Measurements from ENCODE around the gene ELOVL3.

GRCh38 chr10:100100613-100101243, 19.1 kb upstream of the CPN1 start:
- PRO-cap: no peak

DNA sequence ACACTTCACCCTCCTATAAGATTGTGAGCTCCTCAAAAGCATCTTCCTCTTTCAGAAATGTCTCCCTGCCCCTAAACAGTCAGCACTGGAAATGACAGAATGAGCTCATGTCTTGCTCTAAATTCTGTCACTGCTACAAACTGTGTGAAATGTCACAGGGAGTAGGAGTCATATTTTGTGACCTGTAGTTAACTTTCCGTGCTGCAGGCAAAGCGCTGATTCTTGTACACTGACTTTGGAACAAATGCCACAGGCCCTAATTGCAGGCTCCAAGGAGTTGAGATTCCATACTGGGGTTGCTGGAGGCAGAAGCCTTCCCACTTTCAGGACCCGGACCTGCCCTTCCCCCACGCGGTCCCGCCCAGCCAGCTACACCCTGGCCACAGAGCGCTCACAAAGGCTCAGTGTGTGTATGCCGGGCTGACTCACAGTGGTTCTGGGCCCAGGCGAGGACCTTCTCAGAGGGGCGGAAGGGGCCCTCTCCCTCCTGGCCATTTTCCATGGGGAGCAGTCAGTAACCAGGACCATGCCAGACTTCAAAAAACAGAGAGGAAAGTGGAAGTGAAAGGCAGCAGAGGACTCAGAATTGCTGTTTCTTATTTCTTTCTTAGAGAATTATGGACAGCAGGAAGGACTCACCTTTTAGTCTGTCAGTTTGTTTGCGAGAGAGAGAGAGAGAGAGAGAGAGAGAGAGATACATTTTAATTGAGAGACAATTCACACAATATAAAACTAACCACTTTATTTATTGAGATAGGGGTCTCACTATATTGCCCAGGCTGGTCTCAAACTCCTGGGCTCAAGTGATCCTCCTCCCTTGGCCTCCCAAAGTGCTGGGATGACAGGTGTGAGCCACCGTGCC, 24.2 kb downstream of the SCD start:
- PRO-cap: bidirectional peak, plus-strand start at position 404 of the sequence, minus-strand start at position 242 of the sequence

DNA sequence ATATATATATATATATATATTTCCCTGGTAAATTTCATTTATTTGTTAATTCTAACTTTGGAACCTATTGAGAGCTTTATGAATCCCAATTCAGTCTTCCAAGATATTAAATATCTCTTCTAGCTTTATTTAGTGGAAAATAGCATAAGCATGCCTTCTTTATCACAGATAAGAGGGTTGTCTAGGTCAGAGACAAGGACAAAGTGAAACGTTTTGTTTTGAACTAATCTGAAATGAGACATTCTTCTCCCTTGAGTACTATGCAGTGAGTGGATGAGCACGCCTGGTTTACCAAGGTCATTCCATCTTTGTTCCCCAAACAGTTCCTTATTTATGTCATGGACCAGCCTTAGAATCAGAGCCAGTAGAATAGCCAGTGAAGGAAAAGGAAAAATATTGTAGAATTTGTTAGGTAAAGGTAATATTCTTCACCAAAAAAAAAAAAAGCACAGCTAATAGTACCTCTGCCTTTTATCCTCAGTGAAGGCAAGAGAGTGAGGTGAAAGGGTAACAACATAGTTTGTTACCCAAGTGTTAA, 43.8 kb downstream of the SCD start:
- PRO-cap: no peak

GRCh38 chr10:100425252-100425451, 37.7 kb upstream of the WNT8B start:
- PRO-cap: no peak

DNA sequence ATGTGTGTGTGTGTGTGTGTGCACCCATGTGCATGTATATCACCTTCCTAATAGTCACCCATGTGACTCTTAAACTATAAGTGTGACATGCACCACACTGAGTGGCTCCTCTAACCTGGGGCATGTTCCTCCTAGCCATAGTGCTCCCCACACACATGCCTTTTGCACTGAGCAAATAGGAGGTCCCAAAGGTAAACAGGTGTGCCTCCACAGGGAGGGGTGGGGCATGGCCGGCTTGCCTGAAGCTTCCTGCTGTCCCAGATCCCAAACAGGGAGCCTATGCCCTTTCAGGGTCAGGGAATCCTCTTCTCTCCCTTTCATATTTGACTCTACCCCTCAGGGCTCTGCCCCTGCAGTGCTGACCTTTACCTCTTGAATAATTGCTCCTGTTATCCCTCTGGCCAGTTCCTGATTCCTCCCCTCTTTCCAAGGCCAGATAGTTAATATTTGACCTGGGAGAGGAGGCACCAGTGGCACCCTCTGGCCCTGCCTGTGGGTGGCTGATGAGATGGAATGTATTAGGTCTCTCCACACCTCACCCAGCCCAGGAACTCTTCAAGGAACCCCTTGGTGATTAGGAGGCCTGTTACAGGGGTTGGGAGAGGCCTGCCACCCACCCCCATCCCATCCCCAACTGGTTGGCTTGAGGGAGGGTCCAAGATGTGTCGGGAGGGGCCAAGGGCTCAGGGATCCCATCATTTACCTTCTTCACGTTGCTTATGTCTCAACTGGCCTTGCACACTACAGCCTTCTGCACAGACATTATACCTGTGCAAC, 2.0 kb downstream of the SEMA4G start:
- PRO-cap: no peak

DNA sequence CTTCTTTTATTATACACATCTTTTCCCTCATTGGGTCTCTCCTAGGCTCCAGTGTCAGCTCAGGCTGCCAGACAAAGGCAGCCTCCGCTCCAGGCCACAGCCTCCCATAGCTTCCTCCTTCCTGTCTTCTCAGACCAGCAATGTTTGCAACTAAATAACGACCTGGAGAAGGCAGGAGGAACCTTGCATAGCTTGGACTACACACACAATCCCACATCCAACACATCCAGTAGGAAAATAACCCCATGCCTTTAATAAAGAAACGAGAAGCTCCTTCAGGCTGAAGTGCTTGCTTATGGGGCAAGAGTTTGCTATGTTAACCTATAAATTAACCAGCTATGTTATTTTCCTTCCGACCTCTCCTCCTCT, 12.4 kb downstream of the SFXN3 start:
- PRO-cap: no peak

DNA sequence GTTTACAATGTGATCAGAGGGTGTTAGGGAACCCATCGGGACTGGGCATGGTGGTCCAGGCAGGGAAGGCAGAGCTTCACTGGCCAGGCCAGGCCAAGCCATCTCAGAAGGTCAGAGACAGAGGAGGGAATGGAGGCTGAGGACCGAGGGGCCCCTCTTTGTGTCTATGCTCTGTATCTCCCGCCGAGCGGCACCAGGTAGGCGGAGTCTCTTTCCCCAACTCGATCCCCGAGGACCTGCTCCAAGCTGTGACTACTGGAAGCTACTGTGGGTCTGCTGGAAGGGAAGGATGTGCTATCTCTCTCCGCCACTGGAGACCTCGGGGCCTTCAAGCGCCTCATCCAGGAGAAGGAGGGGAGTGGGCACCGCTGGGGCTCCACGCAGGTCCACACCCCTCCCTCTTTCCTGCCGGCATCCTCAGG, 15.1 kb upstream of the KAZALD1 start:
- PRO-cap: no peak

DNA sequence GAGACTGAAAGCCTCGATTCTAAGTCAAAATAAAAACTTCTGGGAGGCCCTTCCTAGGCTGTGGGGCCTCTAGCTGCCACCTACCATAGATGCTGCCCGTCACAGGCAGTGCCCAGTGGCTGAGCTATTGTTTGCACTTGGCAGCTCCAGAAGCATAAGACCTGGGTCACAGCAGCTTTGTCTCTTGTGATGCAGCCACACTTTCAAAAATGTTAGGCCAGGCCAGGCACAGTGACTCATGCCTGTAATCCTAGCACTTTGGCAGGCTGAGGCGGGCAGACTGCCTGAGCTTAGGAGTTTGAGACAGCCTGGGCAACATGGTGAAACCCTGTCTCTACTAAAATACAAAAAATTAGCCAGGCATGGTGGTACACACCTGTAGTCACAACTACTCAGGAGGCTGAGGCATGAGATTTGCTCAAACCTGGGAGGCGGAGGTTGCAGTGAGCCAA, 9.5 kb upstream of the KAZALD1 start:
- PRO-cap: no peak

DNA sequence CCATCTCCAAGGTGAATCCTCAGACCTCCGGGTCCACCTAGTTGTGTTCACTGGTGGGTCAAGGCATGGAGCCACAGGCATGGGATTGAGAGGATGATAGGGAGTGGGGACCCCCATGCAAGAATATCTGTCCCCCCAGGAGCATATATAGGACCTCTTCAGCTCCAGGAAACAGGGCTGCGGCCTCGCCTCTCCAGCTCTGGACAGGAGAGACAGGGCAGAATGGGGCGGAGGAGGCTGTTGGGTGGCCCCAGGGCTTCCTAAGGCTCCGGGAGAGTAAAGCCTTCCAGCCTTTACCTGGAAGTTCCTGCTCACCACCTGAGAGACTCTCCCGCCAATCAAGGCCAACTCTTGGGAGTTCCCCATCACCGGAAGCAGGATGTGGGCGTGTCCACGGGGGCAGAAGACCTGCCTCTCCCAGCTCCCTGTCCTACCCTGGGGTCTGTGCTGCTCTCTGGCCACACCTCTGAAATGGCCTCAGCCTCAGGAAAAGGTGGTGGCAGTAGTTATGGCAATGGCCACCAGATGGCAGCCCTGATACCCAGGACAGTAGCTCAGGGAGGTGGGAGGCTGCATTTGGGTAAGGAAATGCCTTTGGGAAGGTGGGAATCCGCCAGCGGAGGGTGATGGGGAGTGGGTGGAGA, 33.6 kb downstream of the KAZALD1 start:
- PRO-cap: no peak

DNA sequence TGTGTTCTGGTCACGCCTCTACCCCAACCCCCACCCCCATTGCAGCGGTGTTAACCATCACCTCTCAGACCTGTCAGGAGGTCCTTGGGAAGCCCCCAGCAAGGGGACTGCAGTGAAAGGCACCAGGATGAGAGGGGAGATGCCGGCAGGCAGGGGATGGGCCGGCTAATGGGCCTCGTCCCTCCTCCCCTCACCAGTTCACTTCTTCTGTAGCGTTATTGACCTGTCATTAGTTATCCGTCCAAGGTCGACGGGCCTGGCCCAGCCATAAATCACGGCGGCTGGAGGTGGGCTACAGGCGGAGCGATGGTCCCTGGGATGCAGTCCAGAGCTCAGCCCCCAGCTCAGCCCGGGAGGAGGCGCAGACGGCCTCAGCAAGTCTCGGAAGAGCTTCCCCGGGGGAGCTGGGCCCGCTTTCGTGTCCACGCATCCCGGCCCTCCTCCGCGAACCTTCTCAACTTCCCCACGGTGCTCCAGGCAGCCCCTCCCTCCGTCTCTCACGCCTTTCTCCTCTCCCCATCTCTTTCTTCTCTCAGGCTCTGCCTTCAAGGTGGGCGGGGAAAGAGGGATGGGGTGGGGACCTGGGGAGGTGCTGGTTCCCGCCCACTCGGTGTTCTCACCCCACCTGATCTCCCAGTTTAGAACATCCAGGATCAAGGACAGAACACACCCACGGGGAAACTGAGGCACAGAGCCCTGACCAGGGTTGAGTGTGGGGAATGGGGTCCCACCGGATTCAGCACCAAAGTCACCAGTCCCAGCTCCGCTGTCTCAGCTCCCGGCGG, 18.5 kb downstream of the POLL start:
- PRO-cap: unidirectional peak, minus-strand start at position 533 of the sequence

DNA sequence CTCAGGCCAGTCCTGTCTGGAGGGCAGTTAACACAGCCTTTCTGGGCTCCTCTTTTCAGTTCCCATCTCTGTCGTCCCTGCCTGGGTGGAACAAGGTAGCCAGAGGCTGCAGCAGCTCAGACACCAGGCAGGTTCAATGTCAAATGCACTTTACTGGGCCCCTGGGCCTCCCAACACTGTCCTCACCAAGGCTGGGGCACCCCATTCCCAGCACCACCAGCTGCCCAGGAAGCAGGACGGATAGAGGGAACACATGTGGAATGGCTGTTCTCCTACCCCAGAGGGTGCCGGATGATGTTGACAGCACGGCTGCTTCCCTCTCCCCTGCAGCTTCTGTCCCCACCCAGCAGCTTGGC, 9.3 kb downstream of the POLL start:
- PRO-cap: unidirectional peak, minus-strand start at position 220 of the sequence

DNA sequence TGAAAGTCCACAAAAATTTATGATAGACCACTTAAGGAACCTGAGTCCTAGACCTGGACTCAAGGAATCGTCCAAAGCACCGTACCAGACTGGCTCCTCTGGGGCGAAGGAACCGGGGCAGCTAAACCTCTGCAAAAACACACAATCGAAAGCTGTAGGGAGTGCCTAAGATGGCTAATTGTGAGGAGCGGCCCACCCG, 1.1 kb downstream of the FBXW4 start:
- PRO-cap: bidirectional peak, plus-strand start at position 177 of the sequence, minus-strand start at position 100 of the sequence

DNA sequence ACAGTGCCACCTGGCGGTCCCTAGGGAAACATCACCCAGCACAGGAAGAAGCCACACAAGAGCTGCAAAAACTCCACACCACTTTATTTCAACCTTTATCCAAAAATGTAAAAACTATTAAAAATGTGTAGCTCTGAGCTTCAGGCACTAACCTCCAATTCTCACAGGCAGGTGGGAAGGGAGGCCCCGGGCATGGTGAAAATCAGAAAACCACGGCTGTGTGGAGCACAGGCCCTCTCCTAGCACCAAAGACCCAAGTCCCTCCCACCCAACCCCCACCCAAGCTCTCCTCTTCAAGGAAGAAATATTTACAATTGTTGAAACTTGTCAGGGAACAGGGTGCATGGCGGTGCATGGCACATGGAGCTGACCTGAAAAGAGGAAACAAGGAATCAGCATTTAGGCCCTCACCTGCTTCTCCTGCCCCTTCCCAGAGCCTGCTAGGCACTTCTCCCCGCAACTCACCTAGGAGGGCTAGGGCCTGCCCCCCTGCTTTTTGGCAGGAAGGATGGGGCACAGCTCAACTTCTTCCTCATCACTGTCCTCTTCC, 1.9 kb downstream of the NPM3 start:
- PRO-cap: no peak

GRCh38 chr10:101816927-101817932, 1.0 kb downstream of the OGA start:
- PRO-cap: unidirectional peak, plus-strand start at chr10:101817397; bidirectional peak, plus-strand start at chr10:101817676, minus-strand start at chr10:101817545

- PRO-cap: no peak
Measured at GRCh38 chr10:102001318-102001951, 54.5 kb downstream of the ARMH3 start.

GRCh38 chr10:102109799-102110158, 10.4 kb downstream of the LDB1 start:
- PRO-cap: no peak

DNA sequence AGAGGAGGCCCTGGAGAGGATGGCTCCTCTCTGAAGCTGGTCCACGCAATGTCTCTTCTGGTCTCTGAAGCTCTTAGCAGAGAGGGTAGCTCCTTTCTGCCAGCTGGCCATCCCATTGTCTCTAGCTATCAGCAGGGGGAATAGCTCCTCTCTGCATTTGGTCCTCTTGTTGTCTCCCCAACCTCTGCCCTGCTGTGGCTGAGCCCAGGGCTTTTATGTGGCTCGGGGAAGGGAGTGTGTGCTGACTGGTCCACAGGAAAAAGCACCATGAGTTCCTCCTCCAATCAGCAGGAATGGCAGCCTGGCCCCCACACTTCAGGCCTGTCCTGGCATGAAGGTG, 36.0 kb downstream of the NOLC1 start:
- PRO-cap: no peak

DNA sequence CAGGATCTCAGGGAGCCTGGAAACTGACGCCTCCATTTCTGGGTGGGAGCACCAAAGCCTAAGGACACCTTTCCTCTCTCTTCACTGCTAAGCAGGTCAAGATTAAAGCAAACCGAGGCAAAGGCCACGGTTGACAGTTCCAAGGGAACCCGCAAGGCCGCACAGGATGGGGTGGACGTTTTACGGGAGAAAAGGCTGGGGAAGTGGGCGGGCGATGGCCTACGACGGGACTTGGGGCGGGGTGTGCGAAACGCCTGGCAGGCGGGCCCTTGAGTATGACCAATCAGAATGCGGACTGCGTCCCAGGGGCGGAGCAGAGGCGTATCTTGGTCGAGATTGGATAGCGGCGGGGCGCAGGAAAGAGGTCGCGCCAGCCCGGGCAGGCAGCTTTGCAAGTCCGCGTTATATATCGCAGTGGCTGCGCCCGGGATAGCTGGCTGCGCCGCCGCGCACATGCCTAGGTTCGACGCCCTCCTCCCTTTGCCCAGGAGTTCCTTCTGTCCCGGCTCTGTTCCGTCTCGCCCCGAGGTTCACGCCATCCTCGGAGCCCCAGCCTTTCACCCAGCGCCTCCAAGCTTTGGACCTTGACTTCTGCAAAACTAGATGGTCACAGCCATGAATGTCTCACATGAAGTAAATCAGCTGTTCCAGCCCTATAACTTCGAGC, at the start of gene ELOVL3:
TSS of gene ELOVL3 (plus strand) at position 354 of the 667 bp plus-strand sequence.
- PRO-cap: bidirectional peak, plus-strand start at position 356 of the sequence, minus-strand start at position 163 of the sequence

- PRO-cap: bidirectional peak, plus-strand start at chr10:102421392, minus-strand start at chr10:102421410
Measured at GRCh38 chr10:102421313-102421847, 744 bp downstream of the FBXL15 start.

DNA sequence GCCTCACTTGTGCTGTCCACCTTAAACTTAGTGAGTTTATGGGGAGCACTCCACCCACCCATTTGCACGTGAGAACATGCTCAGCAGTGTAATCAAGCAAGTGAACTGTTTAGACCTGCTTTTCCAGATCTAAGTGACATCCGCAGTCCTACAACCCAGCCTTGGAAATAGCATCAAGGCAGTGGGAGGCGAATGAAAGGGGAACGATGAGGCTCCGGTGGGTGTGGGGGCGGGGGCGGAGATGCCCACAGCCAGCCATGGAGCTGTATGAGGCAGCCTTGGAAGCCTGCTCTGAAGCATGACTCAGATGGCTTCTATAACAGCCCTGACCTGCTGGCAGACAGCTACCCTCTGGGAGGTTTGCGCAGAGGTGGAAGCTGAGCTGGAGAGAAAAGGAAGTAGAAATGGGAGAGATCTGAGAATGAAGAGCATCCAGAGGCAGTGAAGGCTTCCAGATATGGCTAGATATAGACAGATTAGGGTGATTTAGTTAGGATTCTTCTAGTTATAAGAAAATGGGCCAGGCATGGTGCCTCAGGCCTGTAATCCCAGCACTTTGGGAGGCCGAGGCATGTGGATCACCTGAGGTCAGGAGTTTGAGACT, 52.3 kb downstream of the SUFU start:
- PRO-cap: no peak